SP-49 (cell line): ENCODE measurements around a stretch of chr18.

- PRO-cap: no peak
Observed at GRCh38 chr18:21833936-21834348, 93.3 kb downstream of the MIB1 start.

DNA sequence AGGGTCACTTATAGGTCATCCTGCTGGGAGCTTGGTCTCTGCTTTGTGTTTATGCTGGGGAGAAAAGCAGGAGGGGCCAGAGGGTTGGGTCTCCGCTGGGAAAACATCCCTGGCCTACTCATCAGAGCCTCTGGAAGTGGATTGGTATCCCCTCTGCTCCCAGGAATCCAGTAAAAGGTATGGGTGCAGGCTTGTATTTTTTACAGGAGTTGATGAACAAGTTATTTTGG lies 188.5 kb upstream of the GATA6 start:
- PRO-cap: no peak

DNA sequence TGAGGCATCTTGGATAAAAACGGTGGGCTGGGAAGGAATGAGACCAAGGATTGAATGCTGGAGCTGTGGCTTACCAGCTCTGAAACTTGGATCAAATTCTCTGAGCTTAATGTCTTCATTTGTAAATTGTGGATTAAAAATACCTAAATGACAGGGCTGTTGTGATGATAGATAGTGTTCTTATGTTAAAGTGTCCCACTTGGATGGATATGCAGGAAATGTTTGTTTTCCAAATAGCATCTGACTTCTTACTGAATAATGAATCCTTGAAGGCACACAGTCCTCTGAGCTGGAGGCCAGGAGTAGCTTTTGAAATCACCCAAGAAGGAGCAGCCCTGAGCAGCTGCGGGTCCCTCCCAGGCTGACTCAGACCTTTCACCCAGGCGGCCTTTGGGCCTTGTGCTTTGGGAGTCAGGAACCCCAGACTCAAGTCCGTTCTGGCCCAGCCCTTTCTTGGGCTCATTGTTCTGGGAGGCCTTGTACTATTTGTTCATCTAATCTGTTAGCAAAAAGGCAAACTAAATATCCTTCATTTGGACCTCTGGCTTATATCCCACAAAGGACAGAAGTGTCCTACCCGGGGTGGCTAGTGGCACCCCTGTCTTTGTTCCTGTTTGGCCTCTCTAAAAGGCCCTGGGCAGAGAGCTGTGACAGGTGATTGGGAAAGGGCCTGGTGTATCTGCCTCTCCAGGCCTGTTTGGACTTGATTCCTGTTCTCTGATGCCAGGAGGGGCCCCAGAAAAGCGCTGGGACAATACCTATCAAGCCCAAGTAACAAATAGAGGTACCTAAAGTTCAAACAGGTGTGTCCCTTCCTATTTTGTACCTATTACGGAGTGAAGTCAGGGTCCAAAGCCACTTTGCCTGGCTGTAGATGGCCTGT lies 172.9 kb upstream of the GATA6 start:
- PRO-cap: no peak

GRCh38 chr18:21998557-21998948 lies 170.8 kb upstream of the GATA6 start:
- PRO-cap: no peak

DNA sequence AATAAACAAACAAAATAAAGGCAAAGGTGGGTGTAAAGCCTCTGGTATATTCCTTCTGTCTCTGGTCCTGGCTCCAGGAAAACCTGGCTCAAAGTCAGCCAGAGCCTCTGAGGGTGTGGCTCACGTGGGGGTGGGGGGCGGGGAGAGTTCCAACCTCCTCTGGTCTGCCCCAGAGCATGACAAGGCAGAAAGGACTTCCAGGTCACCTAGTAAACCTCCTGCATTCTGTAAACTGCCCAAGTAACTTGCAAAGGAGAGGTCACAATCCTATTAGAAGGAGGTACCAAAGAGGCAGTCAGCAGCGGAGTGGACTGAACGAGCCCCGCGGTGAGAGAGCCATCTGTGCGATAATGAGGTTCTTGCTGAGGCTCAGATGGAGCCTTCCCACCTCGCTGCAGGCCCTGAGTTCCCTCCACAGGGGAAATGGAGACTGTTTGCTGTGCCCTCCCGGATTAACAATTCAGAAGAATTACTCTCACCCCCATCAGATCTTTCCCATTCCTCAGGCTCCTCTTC lies 58.9 kb upstream of the GATA6 start:
- PRO-cap: no peak

DNA sequence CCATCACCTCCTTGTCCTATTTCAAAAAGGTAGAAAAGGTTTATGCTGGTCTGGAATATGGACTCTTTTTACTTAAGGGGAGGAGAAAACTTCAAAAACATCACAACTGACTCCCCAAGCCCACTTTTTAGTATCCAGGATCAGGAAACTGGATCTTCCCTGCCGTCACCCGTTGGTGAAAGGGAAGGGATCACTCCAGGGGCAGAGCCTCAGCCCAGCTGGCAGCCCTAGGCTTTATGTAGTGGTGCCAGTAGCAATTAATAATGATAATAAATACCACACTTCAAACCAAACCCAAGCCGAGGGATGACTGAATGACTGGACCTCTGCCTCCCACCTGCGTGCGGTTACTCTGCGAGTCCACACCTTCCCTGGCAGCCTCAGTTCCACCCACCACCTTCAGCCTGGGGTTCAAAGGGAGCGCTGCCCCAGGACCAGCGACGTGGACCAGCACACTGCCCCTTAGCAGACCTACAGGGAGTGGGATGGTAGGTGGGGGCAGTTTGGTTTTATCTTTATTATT lies 4.9 kb upstream of the GATA6 start:
- PRO-cap: no peak

DNA sequence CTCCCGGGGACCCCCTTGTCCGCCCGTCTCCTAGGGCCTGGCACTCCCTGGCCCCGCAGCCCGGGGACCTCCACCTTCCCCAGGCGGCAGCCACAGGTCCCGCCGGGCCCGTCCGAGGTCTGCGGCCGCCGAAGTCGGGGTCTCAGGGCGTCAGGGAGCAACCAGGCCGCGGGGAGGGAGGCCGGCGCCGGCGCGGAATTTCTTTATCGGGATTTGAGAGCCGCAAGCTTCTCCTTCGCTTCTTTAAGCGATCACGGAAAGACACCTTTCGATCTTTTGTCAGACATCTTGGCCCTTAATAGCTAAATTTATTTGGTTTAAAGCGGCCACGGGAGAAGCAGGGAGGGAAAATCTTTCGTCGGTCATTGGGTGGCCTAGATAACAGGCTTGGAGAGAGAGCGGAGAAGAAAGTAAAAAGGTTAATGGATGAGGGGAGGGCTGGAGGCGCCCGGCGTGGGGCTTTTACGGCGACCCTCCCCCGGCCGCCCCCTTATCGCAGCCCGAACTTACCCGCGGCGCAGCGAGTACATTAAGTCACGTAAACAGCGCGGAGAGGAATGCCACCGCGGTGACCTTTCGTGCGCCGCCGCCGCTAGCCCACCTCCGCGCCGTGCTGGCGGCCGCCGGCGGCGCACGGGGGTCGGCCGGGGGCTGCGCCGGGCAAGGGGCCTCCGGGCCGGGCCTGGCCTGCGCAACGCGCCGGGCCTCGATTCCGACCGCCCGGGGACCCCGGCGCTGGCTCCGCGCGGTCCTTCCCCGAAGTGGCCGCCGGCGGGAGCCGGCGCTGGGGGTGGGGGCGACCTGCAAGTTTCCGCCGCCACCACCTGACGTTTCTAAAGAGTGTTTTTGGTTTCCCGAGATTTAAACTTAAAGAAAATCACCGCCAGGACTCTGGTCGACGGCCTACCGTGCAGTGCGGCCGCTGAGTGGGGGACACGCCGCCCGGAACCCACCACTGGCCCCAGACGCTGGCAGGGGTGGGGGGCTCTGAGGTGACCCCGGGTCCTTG lies 4.1 kb upstream of the GATA6 start:
- PRO-cap: no peak

GRCh38 chr18:22166041-22166621 lies 3.3 kb upstream of the GATA6 start:
- PRO-cap: no peak

- PRO-cap: no peak
Observed at GRCh38 chr18:22184764-22185658, 15.6 kb downstream of the GATA6 start.

DNA sequence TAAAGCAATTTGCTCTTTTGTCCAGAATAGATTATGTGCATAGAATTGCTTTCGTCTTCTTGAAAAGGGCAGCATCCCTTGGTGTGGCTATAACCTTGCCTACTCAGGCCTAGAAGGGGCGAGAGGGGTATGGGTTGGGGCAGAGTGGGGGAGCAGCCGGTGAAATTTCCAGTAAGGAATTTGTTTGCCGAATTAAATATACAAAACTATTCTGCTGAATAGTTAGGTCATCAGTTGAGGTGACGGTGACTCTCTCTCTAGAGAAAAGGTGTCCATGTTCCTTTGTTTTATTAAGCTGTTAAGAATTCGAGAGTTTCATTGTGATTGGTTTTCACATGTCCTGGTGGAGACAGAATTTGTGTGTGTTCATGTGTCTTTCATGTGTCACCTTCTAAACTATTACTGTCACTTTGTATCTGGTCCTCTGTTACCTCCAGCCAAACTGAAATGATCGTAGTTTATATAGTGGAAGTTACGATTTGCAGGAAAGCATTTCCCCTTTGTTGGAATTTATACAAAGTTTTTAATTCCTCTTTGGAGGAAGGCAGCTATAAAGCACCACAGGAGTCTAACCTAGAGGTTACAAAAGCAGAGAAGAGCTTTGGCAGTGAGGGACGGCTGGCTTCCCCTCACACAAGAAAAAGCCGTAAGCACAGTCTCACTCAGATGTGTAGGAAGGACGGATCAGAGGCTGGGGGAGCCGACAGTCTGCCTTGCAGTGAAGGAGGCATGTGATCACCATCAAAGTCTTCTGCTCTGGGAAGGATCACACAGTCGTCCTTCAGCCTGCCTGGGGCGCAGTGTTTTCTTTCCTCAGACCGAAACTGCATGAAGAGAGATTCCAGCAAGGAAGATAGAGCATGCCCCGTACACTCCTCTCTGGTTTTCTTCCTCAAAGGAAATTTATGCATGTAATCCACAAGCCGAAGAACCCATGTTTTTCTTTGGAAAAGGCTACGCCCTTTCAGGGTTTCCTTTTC lies 23.8 kb downstream of the GATA6 start:
- PRO-cap: no peak

DNA sequence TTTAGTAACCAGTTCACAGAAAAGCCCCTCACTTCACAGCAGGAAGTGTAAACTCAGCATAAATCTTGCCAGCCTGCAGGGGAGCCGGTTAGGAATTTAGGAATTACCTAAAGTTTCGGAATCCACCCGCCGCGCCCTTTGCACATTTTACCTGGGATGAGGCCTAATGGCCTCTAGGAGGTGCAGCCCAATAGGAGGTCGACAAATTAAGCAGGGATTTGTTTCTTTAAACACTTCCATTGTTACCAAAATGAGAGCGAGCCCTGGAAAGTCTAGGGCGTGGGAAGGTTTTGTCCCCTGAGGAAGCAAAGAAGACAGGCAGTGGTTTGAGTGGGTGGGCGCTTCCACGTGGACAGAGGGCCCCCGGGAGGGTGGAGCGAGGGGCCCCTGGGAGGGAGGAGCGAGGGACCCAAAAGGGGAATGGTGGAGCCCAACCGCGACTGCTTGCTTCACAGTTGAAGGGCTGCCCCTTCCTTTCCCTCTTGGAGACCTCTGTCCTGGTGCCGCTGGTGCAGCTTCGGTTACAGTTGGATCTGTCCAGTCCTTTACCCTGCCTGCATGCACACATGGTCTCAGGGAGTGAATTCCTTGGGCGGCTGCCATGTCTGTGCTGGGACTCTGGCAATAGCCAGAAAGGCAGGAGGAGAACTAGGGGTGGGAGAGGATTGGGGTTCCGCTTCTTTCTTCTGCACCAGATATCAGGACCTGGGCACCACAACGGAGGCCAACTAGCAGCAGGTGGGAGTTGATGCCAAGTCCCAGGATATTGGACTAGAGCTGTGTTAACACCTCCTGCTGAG lies 93.1 kb downstream of the CTAGE1 start:
- PRO-cap: no peak

DNA sequence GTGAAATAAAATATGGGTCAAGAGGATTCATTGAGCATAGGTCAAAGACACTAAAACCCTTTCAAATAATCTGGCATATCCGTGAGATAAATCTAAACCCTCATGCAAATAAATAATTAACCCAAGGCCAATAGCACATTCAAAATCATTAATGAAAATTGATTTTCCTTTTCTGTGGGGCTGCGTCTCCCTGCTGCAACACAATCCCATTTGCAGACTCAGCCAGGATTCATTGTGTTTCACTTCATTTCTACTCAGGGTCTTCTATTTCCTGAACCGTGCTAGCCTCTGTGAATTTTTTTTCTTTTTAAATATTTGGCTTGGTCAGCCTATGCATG lies 10.1 kb upstream of the CTAGE1 start:
- PRO-cap: no peak

DNA sequence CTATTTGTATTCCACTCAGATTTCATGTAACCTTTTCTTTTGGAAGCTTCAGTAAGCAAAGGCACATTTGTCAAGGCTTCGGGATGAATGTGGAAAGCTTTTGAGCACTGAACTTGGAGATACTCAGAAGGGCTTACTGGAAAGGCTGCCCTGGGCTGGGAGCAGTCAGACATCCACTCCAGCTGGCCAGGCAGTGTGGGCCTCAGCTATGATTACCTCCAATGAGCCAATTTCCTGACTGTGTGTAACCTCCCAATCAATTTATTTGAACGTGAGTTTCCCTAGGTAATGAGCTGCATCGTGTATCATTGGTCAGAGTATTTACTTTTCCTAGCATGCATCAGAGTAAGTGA lies 10.9 kb upstream of the CTAGE1 start:
- PRO-cap: no peak

- PRO-cap: no peak
Observed at GRCh38 chr18:22469925-22470482, 52.3 kb upstream of the CTAGE1 start.

DNA sequence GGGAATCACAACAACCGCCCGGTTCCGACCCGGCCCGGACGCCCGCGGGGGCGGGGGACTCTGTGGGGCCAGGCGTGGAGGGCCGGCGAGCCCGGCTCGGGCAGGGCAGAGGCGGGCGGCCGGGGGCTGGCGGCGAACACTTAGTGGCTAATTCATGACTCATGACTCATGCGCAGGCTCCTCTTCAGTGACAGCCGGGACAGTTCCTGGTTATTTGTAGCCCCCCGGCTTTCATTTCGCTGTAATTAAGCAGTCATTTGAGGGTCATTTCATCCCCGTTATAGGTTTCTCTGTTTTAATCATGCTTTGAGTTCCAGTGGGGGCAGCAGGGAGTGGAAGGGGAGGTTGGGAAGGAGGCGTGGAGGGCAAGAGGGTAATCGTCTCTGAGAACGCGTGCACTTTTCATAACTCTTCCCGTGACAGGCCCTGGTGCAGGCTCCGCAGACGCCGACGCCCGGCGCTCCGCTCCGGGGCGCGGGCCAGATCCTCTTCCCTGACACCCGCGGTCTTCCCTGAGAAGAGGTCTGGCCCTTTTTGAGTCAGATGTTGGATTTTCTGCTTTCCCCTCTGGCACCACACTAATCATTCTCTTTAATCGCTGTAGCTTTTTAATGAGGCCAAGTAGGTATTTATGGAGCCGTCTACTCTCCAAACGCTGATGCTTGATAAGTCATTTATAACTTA lies 142.2 kb upstream of the CTAGE1 start:
- PRO-cap: no peak

GRCh38 chr18:22914654-22914987 lies 18.5 kb upstream of the RBBP8 start:
- PRO-cap: no peak

- PRO-cap: no peak
Observed at GRCh38 chr18:22975306-22975735, 42.2 kb downstream of the RBBP8 start.

DNA sequence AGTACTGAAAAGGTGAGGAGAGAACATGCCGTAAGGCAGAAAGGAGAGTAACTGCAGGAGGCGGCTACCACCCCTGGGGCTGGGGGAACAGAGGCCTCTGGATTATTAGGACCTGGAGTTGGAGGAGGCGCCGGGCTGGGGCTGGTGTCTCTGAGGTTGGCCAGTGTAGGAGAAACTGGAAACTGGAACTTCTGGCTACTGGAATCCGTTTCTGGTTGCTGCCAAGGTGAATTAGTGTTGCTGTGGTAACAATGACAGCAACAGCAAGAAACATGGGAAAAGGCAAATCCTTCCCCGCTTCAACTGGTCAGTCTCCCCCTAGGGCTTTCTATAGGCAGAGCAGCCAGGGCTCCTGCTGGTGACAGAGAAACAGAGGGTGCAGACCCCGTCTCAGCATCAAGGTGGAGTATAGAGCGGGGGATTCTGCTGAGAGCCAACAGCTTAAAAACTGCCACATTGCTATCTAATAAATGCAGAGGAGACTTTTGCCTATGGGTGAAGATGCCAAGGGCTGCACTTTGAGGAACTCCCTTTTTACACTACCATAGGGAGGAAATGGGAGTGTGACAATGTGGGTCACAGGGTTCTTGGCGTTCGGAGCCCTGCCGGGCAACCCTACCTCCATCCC lies 81.5 kb upstream of the CABLES1 start:
- PRO-cap: no peak

- PRO-cap: no peak
Observed at GRCh38 chr18:23137198-23137715, 2.0 kb downstream of the CABLES1 start.

- PRO-cap: no peak
Observed at GRCh38 chr18:23253448-23254163, 118.3 kb downstream of the CABLES1 start.